Umbilical cord (tissue), 2 donors: ENCODE results near the genes PHF24 and STOML2.

DNA sequence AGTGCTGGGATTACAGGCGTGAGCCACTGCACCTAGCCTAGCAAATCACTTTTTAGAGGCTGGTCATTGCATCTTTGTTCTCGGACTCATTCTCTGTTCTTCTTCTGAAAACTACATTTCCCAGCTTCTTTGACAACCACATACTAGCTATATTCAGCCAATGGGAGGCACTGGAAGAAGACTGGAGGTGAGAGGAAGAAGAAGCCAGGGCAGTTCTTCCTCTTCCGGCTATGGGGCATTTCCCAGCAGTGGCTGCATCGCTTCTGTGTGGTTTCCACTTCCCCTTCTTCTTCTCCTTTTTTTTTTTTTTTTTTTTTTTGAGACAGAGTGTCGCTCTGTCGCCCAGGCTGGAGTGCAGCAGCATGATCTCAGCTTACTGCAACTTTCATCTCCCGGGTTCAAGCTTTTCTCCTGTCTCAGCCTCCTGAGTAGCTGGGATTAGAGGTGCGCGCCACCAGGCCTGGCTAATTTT, 7.1 kb upstream of the UBAP1 start:
- RAMPAGE, long total RNA = no peak

GRCh38 chr9:34210149-34210680, 31.4 kb downstream of the UBAP1 start:
- RAMPAGE, long total RNA = no peak

DNA sequence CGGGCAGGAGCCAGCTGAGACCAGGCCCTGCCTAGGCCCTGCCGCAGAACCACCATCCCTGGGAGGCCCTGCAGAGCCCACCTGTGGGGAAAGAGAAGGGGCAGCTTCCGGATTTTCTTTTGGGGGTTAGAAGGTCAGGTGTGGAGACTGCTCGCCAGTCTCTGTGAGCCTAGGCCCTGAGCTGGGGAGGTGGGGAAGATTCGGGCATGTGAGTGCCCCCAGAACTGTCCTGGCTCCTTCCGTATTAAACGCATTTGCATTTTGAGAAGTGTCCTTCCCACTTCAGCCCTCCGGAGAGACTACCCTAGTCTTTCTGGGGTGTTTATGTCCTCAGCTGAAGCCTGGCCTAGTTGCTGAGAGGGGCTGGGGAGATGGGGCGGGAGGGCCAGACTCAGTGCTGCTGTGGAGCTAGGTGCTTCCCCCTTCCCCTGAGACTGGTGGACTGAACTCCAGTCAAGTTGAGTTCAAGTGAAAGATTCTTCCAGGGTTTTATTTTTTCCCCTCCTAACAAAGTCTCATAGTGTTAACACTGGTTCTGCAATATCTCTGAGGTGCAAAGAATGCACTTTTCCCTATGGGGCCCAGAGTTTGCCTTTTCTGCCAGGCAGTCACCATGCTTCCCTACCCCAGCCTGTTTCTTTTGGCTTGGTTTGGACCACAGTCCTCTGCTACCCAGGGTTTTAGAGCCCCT, 72.8 kb downstream of the UBAP1 start:
- RAMPAGE, long total RNA = no peak

DNA sequence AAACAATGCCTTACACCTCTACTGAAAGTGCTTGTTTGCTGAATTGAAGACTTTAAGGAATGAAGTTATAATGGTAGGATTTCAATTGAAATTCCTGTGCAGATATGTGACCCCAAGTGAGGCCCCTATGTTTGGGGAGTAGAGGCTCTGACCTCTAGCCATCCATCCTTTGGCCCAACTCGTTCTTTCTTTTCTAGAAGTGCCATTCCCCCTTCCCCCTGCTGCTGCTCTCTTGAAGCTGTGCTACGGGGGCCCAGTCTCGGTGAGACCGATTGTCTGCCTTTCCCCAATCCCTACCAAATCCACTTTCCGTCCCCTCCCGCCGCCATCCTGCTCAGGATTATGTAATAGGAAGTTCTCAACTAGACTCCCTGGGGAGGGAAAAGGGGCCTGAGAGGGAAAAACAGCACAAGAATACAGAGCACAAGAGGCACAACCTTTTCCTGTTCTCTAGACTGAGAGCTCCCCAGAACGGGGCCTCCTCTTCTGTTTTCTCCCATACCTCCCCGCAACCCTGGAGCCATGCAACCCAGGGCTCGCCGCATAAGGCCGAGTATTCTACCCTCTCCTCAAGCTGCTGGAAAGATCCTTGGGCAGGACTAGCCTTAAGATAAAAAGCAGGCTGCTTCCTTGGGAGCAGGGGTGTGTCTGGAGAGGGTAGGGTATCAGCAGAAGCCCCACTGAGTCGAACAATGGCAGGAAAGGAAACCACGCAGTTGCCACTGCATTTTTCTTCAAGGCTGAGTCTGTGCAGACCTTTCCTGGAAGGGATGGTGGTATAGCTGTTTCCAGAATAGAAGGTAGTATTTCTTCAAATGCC, 13.1 kb downstream of the MYORG start:
- RAMPAGE, long total RNA = no peak

GRCh38 chr9:34701986-34702558, 7.9 kb downstream of the CCL21 start:
- RAMPAGE, long total RNA = no peak

GRCh38 chr9:34957402-34958623, at the start of gene PHF24:
Gene PHF24 (plus strand): TSS chr9:34958285.
- RAMPAGE, long total RNA = no peak

DNA sequence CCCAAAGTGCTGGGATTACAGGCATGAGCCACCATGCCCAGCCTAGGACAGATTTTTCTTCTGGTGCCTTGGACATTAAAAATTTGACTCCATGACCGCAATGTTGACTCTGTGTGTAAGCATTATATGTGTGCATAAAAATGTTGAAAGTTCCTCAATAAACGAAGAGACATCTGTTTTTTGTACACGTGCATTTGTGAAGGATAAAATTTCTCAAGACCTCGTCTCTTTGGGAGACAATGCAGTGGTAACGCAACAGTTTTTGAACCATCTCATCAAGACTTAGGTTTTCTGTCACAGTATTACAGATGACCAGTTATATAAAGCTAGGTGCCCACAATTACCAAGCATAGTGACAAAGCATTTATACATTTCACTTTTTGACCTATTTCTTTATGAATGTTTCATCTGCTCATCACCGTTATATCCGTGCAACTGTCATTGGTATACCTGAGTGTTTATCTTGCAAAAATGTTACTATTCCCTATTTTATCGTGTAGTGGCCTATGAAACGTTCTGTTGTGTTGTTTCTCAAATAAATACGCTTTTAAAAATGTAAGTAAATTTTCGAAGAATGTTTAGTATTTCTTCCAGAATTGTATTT, 13.2 kb downstream of the C9orf131 start:
- RAMPAGE, long total RNA = no peak

- RAMPAGE, long total RNA = no peak
Observed at GRCh38 chr9:35103012-35103930, at the start of gene STOML2. Gene STOML2 (minus strand): TSS chr9:35103131.

DNA sequence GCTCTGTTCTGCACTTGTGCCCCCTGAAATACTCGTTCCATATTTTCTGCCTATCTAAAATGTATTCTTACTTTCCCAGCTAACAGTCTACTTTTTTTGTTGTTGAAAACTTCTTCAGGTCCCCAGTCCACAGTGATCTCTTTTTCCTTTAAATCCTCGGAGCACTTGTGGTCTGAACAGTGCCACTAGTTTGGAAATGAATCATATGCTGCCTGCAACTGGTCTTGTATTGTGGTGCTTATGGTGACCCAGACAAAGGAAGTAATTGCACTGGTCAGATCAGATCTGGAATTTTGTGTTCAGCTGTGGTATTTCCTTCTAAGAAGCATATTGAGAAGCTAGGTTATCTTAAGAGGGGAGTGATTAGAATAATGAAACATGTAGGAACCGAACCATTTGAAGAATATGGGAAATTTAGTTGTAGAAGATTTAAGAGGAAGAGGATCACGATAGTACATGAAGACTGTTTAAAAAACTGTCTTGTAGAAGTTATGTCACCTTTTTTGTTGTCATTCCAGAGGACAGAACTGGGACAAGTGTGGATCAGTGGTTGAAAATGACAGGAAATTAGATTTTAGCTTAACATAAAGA, 3.0 kb downstream of the UNC13B start:
- RAMPAGE, long total RNA = no peak

DNA sequence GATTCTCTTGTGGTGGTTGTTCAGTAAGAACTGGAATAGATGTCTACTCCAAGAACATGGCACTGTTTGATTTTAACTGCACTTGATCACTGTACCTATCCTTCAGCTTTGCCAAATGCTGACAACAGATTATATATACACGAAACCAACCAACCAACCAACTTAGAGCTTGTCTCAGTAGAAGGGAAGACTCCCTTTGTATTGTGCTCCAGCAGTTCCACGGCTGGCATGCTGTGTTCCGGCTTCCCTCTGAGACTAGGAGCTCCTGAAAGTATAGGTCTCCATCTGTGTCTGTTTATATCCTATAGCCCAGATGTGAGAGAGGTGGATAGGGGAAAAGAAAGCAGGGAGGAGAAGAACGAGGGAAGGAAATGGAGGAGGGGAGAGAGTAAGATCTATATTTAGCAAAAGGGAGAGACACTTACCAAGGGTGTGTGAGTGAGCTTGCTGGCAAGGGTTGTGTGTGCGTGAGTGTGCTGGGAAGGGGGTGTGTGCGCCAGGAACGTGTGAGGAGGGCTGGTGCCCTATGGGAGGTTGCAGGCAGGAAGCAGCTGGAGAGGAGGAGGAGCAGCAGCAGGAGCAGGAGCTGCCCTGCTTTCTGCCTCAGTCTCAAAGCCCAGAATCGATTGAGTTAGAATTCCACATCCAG, 148.5 kb upstream of the RUSC2 start:
- RAMPAGE, long total RNA = no peak

DNA sequence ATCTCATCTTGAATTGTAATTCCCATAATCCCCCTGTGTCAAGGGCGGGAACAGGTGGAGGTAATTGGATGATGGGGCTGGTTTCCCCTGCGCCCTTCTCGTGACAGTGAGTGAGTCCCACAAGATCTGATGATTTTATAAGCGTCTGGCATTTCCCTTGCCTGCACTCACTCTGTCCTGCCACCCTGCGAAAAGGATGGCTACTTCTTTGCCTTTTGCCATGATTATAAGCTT, 902 bp upstream of the RUSC2 start:
- RAMPAGE, long total RNA = no peak

DNA sequence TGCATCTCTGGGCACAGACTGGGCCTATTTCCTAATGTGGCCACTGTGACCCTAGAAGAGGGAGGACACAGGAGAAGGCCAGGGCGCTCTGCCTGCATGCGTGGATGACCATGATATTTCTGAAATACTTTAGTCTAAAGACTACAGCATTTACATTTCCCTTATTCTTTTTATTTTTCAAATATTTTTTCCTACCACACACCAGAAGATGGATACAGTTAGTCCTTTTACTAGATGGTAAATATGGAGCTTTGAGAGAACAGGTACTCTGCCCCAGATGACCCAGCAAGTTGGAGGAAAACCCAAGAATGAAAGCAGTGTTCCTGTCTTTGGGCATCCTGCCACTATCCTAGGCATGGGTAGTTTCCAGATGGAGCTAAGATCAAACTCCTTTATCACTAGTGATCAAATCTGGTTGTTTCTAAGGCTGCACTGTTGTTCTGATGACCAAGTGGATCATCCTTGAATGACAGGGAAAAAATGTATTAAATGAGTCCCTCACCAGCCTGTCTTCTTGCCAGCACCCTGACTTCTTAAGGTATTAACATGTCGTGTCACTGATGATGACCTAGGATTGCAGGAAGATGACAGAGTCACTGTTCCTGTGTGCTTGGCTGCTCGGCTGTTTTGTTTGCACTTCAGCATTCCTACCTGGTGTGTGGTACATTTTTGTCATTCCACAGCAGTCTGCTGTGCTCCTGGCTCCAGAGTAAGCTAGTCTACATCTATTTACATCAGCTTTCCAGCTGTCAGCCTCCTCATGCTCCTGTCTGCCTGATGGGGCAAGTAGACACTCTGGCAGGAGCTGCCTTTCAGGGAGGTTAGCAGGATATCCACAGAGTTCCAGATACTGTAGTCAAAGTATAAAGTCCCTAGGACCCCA, 28.0 kb downstream of the RUSC2 start:
- RAMPAGE, long total RNA = no peak

DNA sequence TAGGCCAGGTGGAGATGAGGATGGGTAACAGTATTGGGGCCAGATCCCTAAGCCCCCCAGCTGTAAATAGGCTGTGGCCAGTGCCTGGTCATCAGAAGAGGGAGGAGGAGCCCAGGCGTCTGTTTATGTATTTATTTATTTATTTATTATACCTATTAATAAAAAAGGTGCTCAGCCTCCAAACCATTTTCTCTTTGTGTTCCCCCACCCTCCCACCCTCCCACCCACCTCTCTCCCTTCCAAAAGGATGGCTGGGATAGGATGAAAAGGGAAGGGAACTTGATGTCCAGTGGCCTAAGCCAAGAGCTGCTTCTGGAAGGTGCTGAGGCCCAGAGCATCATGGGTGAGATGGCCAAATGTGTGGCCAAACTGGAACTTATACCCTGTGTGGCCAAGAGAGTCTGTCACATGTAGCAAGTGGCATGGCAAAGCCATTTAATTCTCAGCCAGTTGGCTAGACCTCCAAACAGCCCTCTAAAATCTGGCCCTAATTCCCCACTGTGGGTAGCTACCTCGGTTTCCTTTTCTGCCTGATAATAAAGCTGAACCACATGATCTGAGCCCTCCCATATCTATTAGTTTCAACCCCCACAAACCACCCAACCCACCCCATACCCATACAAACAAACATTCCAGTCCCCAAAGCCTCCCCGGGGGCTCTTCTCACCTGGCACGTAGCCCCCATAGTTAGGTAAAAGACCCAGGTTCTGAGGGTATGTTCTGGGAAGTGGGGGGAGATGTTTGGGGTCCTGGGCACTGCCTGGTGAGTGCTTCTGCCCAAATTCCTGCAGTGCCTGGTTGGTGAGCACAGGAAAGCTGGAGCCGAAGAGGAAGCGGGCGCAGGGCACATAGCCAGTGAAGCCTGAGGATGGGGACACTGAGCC, 1.7 kb downstream of the FAM166B start:
- RAMPAGE, long total RNA = no peak

DNA sequence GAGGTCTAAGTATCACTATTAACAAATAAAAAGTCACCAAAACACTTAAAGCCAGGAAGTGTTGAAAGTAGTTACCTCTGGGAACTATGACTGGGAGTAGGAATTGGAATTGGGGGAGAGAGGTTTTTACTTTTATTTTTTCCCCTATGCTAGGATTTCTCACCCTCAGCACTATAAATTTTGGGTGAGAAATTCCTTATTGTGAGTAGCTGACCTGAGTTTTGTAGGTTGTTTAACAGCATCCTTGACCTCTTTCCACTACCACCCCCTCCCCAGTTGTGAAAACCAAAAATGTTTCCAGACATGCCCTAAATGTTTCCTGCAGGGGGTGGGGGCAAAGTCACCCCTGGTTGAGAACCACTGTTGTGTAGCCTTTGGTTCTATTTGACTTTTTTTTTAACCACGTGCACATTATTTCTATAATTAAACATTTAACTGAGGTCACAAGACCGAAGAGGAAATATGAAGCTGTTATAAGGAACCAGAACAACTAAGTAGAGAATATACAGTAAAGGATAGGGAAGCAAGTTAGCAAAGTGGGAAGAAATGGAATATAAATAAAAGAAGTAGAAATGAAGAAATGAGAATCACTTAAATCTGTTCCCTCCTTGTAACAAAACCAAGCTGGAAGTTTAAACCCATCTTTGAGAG, 14.7 kb downstream of the SIT1 start:
- RAMPAGE, long total RNA = no peak

DNA sequence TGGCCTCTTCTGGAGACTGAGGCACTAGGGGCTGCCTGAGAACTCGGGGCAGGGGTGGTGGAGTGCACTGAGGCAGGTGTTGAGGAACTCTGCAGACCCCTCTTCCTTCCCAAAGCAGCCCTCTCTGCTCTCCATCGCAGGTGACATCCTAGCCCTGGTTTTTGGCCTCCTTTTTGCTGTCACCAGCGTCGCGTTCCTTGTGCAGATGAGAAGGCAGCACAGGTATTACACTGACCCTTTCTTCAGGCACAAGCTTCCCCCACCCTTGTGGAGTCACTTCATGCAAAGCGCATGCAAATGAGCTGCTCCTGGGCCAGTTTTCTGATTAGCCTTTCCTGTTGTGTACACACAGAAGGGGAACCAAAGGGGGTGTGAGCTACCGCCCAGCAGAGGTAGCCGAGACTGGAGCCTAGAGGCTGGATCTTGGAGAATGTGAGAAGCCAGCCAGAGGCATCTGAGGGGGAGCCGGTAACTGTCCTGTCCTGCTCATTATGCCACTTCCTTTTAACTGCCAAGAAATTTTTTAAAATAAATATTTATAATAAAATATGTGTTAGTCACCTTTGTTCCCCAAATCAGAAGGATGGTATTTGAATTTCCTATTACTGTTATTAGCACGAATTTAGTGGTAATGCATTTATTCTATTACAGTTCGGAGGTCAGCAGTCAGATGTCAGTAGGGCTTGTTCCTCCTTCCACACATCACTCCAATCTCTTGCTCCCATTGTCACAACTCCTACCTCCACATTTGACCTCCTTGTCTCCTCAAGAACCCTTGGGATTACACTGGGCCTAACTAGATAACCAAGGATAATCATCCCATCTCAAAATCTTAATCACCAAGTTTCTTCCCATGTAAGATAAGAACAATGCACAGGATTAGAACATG, 7.1 kb downstream of the CA9 start:
- RAMPAGE, long total RNA = no peak

GRCh38 chr9:35697167-35697851, 7.6 kb upstream of the TPM2 start:
- RAMPAGE, long total RNA = no peak

- RAMPAGE, long total RNA = no peak
Observed at GRCh38 chr9:35719163-35719540, 12.8 kb downstream of the TLN1 start.

GRCh38 chr9:35736111-35736889, 3.8 kb downstream of the CREB3 start:
- RAMPAGE, long total RNA = no peak

- RAMPAGE, long total RNA = no peak
Observed at GRCh38 chr9:35906798-35907551, 973 bp downstream of the HRCT1 start.

DNA sequence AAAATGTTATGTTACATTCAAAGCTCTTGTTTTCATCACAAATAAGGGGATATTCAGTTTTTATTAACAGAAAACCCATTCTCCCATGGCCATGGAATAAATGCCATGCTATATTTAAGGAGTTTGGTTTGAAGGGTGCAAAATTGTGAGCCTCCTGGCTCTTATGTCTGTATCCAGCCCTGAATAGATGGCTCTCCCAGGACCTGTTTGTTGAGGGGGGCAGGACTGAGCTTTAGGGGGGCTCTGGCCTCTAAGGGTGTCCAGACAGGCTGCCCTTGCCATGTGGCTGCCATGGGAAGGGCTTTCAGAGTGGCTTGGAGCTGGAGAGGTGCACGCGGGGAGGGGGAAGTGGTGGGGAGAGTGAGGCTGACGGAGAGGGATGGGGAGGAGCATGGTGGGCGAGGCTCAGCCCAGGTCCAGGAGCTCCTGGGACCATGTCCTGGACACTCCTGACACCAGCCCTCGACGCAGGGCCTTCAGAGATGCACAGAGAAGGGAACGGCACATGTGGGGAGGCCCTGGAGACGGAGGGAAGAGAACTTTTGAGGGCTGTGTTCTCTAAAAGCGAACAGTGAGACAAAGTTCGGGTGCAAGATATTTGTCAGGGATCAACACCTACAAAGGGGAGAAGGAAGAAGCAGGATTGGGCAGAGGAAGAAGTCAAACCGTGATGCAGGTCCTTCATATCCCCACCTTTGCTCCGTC, 2.4 kb downstream of the SPAAR start:
- RAMPAGE, long total RNA = no peak